ENCODE measurements around the genes C4orf36 and KLHL8.

- PRO-cap = no peak
Measured at GRCh38 chr4:86000260-86000630, 359.6 kb downstream of the MAPK10 start.

- PRO-cap = no peak
Measured at GRCh38 chr4:86334053-86335118, 25.5 kb downstream of the MAPK10 start.

GRCh38 chr4:86595495-86595908 lies 1.4 kb downstream of the PTPN13 start:
- PRO-cap = unidirectional peak, minus-strand start at chr4:86595725

DNA sequence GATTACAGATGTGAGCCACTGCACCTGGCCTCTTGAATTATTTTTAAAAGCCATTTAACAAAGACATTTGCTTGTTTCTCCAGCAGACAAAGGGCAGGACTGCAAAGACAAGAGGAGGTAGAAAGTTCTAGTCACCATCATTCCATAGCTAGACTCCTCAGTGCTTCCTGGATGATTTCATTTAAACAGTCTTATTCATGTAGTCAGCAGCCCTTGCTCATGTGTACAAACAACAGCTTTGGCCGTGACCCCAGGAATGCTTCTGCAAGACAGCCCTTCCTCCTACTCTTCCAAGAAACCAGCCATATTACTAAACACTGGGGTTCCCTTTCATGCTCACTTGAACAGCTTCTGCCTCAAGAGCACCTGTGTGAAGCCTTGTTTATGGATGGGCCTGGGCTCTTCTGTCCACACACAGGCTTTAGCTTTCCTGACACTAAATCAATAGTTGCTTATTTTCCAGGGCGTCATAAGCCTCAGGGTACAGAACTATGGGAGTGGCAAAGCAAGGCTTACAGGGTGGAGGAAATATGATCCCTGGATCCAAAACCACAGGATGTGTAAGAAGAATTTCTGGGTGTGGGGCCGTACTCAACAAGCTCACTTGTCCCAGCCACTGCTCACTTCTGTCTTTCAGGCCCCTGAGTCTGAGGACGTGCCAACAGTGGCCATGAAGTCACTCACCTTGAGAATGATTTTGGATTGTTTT lies 17.9 kb downstream of the SLC10A6 start:
- PRO-cap = no peak

- PRO-cap = bidirectional peak, plus-strand start at chr4:86892478, minus-strand start at chr4:86892422; bidirectional peak, plus-strand start at chr4:86892628, minus-strand start at chr4:86892713
Measured at GRCh38 chr4:86892290-86892909, at the start of gene C4orf36. Gene C4orf36, minus strand, starts transcription at chr4:86892422.

DNA sequence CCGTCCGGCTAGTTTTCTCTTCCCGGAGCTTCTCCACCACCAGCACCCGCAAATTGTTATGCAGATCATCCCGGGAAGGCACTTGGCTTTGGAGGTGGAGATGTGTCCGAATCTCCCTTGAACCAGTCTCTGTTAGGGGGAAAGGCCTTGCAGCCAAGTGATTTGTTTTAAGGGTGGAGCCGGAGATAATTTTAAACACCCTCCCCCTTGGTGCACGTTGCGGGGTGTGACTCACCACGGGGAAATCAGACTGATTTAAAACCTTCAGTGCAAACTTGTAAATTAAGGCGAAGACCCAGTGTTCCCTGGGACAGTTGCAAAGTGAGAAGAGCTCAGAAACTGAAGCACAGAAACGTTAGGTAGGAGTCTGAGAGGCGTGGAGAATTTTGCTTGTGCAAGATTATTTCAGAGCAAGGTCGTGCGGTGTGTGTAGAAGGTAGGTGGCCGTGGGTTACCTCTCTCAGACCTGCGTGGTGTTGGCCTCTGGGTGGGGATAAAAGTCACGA lies 1.3 kb downstream of the AFF1 start:
- PRO-cap = no peak

- PRO-cap = no peak
Measured at GRCh38 chr4:86961412-86962061, 26.7 kb downstream of the AFF1 start.

DNA sequence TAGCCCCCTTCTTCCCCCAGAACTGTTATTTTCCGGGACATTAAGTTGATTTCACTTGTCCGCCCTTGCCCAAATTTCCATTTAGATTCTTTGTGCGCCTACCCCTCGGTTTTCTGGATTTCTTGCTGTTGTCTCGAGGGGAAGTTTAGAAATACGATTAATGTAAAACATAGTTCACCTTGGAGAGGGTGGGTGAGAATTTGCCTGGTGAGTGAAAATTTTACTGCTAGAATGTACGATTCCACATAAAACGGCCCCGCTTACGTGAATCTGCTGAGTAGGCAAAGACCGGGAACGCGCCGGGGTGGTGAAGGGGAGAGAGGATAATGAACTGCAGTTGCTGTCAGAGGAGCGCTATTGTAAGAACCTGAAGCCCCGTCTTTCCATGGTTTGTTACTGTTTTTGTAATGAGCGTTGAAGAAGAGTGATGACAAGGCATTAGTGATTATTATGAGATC lies 72.9 kb downstream of the AFF1 start:
- PRO-cap = no peak

GRCh38 chr4:87030552-87031940 lies 96.2 kb downstream of the AFF1 start:
- PRO-cap = no peak

DNA sequence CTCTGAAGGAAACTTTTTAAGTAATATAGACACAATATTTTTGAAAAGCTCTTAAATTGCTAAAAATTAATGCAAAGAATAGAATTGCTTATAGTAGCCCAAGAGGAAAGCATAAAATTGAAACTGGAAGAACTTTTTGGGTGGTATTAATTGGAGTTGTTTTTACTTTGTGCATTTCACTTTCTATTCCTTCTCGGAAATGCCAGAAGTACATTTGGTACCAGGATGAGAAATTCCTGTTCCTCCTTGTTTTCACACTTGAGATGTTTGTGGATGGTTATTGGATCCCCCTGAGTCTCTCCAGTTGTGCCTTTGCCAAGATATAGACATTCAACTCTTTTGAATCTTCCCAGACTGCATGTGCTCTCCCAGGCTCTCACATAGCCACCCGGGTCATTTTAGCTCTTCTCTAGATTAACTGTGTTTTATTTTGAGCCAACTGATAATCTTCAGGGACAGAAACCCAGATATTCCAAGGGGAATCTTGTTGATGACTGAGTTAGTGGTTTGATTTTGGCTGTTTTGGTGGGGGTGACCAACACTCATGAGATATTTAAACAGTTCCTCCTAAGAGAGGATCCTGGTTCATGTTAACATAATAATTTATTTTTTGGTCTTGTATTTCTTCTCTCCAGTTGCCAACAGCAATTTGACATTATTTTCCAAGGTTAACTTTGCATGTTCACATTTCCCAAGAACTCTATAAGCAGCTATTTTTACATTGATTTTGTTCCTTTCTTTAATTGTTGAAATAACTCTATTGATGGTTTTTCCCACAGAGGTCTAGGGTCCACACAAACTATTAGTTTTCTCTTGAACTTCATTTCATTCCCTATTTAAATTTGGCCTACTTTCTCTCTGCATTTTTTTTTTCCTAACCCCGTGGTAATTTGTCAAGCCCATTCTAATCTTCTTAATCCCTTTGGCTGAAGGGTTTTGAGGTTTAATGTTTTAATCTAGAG lies 120.7 kb downstream of the AFF1 start:
- PRO-cap = no peak

DNA sequence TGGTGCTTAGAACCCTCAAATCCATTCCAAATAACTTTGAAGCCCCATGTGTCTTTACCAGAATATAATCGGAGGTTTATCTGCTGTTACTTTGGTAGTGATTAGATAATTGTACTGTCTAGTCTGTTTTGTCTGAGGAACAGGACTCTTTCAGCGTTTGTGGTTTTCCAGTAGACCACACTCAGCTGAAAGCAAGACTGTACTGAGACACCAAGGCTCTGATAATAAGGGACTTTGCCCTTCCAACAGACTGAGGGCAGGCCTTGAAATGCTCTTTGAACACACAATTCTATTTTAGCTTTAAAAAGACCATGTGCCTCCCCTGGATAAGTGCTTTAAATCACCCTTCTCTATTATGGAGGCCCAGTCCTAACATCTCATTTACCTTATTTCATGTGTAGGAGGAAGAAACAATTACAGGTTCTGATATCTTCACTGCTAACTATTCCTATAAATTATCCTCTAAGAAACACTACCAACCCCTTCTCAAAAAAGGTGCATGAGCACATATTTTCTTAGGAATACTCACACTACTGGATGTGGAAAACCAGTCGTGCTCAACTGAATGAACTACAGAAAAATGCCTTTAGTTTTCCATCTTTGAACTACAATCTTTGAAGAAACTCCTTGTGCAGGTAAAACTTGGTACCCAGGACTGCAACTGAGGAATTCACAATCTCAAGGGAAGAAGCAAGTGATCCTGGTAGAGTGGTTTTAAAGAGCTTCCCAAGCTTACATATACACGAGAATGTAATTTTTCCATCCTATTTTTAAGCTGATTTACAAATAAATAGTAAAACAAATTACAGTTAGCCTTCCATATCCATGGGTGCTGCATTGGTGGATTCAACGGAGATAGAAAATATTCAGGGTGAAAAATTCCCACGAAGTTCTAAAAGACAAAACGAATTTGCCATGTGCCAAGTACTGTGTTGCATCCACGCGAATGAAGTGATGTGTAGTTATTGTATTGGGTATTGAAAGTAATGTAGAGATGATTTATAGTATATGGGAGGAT lies 75.8 kb downstream of the KLHL8 start:
- PRO-cap = no peak

- PRO-cap = bidirectional peak, plus-strand start at chr4:87220754, minus-strand start at chr4:87220508
Measured at GRCh38 chr4:87220272-87220869, at the start of gene KLHL8. Gene KLHL8, minus strand, starts transcription at chr4:87220618.

- PRO-cap = no peak
Measured at GRCh38 chr4:87520133-87520991, 8.8 kb downstream of the SPARCL1 start.

GRCh38 chr4:87973518-87973891 lies 2.0 kb upstream of the SPP1 start:
- PRO-cap = no peak

- PRO-cap = bidirectional peak, plus-strand start at chr4:88007896, minus-strand start at chr4:88007872; bidirectional peak, plus-strand start at chr4:88008354, minus-strand start at chr4:88008293; unidirectional peak, minus-strand start at chr4:88008437
Measured at GRCh38 chr4:88007820-88008678, 614 bp downstream of the PKD2 start.

DNA sequence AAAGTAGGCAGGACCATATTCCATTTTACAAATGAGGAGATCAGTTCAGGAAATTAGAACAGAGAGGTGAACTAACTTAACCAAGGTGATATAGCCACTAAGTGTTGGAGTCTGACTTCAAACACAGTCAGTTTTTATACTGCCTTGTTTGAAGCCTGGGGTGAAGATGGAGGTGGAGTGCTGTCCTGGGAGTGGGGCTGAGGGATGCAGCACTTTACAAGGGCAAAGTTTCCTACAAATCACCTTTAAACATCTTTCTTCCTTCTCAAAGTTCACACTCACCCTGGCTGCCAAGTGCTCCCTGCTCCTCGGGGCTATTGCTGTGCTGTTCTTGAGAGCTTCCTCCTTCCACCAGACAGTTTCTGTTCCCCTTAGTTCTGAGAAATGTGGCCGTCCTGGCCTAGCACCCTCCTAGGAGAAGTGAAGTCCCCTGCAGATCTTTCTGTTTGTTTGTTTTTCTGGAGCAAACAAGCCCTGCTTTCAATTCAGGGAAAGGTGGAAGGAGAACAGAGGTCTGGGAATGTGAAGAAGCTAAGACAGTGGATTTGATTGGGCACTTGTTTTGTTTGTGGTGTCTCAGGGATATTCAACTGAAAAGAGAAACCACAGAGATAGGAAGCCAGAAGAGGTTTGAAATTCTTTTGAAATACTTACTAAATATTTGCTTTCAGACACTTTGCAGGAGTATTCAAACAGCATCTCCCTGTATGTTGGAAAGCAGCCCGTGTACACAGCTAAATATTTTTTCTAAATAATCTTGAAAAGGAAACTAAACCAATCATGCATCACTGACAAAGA lies 36.3 kb upstream of the PPM1K start:
- PRO-cap = no peak

GRCh38 chr4:88341035-88341574 lies 37.5 kb upstream of the HERC6 start:
- PRO-cap = no peak

DNA sequence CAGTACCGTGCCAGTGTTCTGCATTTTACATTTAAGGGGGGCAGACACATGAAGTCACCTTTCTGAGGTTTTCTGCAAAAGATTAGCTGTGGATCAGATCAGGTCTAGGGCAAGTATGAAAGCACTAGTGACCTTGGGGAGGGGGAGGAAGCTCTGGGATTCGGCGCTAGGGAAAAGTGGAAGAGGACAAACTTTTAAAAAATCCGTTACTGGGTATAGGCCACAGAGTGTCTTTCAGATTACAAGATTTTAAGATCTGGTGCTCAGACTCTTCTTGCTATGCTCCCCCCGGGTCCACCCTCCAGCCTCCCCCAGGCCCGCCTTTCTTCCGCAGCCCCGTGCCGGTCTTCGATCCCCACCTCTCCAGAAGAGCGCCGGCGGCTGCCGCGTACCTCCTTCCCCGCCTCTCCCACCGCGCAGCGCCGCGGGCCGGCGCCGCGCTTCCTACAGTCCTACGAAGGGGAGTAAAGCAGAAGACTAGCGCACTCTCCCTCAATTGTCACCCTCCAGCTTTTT lies 662 bp upstream of the HERC3 start:
- PRO-cap = no peak

DNA sequence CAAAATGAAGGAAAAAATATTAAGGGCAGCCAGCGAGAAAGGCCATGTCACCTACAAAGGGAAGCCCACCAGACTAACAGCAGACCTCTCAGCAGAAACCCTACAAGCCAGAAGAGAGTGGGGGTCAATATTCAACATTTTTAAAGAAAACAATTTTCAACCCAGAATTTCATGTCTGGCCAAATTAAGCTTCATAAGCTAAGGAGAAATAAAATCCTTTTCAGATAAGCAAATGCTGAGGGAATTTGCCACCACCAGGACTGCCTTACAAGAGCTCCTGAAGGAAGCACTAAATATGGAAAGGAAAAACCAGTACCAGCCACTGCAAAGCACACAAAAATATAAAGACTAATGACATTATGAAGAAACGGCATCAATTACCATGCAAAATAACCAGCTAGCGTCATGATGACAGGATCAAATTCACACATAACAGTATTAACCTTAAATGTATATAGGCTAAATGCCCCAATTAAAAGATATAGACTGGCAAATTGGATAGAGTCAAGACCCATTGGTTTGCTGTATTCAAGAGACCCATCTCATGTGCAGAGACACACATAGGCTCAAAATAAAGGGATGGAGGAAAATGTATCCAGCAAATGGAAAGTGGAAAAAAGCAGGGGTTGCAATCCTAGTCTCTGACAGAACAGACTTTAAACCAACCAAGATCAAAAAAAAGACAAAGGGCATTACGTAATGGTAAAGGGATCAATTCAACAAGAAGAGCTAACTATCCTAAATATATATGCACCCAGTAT lies 43.6 kb downstream of the HERC3 start:
- PRO-cap = no peak

- PRO-cap = no peak
Measured at GRCh38 chr4:88756086-88756703, 58.6 kb upstream of the NAP1L5 start.